Rectum (tissue), 1 donor: ENCODE measurements around a stretch of chr12.

DNA sequence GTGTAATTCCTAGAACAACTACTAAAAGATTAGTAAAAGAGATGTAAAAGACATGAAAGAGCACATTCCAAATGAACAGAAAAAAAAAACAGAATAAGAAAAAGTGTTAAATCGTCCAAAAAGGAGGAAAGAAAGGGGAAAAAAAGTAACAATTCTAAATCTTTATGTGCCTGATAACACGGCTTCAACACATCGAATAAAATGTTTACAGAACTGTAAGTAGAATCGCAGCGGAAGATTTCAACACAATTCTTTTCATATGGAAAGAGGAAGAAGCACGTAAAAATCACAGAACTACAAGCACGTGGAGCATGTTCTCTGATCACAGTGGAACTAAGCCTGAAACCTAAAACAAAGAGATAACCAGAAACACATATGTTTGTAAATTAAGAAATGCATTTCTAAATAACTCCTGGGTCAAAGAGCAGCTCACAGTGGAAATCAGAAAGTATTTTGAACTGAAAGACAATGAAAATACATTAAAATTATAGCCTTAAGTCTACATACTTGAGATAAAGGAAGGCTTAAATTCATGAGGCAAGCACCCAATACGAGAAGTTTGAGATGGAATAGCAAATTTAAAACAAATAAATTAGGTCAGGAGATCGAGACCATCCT lies 8.7 kb downstream of the CLEC7A start:
- PRO-cap, result bidirectional peak, plus-strand start at position 325 of the sequence, minus-strand start at position 194 of the sequence

GRCh38 chr12:10166636-10167410 lies 5.1 kb downstream of the OLR1 start:
- PRO-cap, result no peak

GRCh38 chr12:10168979-10169595 lies 2.8 kb downstream of the OLR1 start:
- PRO-cap, result no peak

DNA sequence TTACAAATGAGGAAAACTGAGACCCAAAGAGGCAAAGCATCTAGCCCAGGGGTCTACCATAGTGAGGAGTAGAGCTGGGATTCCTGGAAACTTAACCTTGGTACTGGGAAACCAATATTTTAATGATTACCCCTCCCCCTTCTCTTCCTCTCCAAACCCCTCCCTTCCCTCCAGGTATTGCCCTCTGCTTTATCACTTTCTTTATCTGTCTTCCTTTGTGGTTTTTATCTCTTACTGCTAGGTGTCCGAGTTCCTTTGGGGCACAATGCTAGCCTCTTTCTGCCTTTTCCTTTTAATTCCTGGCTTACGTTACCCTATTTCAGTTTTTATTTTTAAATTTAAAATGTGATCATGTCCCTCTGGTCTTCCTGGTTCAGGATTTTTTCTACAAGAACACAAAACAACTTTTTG lies 2.8 kb downstream of the GABARAPL1 start:
- PRO-cap, result no peak

DNA sequence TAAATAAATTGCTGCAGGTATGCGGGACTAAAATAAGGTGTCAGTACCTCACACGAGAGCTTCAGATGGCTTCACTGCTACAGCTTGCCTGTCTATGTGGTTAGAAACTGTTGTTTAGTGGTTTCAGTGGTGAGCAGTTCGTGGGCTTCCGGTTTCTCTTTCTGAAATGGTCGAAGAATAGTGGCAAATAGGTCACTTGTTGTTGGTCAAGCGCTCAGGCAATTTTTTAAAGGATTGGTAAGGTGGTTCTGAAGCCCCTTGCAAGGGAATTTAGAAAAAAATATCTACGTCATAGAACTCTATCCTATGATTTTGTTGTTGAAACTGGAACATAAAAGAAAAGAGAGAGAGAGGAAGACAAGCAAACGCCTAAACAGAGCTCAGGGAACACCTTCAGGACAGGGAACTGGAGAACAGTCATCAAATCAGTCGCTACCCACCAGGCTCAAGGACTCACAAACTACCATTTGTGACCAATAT lies 31.3 kb downstream of the GABARAPL1 start:
- PRO-cap, result no peak

DNA sequence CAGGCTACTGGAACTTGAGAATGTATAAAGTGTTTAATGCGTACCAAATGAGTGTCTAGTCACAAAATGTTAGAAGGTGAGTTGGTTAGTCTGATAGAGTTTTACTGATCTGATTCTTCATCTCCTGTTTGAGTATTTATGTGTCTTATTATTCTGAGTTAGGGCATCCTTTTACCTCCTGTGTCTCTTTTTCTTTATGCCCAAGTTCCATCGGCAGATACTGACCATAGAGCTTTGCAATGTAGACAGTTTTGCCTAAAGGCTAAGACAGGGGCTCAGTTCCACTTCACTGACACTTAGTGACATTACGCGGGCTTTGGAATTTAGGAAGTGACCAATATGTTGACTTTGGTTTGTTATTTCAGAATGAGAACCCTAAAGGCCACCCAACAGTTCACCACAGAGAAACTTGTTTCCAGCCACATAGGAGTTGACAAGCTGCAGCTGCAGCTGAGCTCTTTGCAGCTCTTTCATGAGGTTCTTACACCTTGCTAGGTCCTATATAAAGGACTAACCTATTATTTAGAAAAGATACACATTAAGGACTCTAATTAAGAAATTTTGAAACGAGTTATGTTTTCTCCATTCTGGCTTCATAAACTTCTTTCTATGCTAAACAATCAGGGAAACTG lies 18.7 kb upstream of the KLRD1 start:
- PRO-cap, result no peak

- PRO-cap, result no peak
Measured at GRCh38 chr12:10369829-10370326, 20.0 kb downstream of the KLRK1 start.

GRCh38 chr12:10554583-10555547 lies 49.2 kb downstream of the EIF2S3B start:
- PRO-cap, result no peak

DNA sequence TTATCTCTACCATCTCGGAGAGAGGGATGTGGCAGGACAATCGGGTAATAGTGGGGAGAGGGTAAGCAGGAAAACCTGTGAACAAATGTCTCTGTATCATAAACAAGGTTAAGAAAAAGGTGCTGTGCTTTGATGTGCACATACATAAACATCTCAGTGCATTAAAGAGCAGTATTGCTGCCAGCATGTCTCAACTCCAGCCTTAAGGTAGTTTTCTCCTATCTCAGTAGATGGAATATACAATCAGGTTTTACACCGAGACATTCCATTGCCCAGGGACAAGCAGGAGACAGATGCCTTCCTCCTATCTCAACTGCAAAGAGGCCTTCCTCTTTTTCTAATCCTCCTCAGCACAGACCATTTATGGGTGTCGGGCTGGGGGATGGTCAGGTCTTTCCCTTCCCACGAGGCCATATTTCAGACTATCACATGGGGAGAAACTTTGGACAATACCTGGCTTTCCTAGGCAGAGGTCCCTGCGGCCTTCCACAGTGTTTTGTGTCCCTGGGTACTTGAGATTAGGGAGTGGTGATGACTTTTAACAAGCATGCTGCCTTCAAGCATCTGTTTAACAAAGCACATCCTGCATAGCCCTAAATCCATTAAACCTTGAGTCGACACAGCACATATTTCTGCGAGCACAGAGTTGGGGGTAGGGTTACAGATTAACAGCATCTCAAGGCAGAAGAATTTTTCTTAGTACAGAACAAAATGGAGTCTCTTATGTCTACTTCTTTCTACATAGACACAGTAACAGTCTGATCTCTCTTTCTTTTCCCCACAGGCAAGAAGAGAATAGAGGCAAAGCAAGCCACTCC lies 41.7 kb downstream of the MAGOHB start:
- PRO-cap, result no peak

DNA sequence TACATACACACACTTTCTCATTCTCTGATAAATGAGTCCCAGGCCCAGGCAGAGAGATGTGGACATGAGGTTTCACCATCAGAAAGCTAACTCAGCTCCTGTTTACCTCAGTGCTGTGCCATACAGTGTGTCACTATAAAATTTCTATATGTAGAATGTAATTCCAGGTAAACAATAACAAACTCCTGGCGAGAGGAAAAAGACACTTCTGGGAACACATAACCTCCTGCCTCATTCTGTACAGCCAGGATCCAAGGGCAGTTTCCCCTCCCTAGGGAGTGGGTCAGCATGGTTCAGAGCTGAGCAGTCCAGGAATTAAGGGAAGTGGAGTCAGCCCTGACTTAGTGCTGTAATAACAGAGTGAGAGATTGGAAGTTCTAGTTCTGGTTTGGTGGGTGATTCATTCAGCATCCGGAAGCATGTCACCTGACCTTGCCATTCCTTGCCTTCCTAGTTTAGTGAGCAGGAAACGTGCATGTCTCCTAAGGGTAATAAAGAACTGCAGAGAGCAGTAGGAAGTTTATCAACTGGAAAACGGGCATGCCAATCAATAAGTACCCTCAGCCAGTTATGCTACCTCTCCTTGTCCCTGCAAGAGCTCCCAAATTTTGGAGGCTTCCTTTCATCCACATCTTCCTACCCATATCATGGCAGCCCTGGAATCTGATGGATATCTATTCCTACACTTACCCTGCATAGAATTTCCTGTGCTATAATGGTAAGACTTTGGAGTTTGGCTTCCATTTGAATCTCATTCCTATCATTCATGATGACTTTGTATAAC lies 28.3 kb upstream of the MAGOHB start:
- PRO-cap, result no peak

DNA sequence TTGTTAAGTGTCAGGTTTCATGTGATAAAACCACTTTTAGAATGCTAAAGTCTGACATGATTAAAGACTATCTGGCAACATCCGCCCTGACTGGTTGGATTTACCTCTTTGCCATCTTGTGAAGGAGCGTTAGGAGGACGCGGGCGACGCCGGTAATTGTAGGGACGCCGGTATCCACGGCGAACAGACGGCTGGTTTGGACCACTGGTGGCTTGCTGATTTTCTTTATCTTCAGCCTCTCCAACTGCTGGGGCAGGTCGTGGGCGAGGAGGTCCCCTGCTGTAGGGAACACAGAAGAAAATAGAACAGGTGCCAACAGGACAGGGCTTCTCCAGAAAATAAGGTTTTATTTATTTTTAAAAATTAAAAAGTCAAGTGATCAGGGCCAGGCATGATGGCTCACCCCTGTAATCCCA lies 21.3 kb downstream of the YBX3 start:
- PRO-cap, result no peak

- PRO-cap, result no peak
Measured at GRCh38 chr12:10924819-10925341, 4.2 kb upstream of the PRH2 start.

GRCh38 chr12:11144948-11145590 lies 10.6 kb upstream of the TAS2R30 start:
- PRO-cap, result no peak

GRCh38 chr12:11168387-11169061 lies 2.5 kb upstream of the SMIM10L1 start:
- PRO-cap, result no peak

DNA sequence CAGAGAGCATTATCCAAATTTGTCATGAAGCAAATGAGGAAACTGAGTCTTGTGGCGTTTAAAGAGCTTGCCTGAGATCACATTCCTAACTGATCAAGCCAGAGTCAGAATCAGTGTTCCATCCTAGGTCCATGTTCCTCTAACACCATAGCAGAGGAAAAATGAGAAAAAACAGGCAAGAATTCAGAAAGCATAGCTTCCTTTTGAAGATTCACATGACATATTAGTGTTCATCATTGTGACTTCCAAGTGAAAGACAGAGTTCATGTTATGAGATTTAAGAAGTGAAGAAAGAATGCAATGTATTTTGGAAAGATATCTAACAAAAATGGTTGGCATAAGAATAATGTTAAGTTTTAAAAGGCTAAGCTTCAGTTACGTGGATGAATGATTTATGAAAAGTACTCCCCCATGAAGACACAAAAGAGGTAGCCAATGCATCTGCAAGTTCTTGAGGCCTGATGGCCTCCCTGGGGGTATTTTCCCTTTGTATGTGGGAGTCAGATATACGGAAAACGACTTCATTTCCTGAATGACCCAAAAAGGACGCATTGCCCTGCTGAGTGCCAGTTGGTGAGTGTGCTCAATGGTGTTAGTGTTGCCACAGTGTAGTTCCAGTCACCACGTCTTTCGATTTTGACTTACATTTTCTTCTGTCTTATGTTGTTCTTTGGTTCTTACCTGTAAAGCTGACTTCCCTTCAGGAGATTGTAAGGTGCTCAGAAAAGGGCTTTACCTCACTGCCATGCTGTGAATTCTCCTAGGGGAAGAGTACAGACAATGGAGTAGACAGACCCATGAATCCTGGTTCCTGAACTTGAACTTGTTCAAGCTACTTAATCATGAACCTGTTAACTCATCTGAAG lies 7.9 kb downstream of the ETV6 start:
- PRO-cap, result no peak

DNA sequence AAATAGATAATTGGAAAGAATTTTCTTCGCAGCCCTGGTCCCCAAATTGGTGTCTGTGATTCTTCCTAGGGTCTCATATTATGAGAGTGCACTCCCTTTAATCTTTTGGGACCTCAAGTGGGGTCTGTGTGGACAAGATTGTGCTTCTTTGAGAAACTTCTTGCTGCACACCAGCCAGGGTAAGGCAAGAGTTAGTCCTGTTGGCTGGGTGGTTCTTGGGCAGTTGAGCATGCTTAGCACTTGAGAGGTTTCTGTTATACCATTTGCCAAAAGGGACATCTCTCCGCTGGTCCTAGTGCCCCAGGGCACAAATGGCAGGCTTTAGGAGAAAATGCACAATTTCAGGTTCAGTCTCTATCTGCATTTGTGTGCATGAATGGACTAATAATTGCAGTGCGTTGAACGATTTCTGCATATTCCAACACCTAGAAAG lies 13.3 kb downstream of the ETV6 start:
- PRO-cap, result no peak

DNA sequence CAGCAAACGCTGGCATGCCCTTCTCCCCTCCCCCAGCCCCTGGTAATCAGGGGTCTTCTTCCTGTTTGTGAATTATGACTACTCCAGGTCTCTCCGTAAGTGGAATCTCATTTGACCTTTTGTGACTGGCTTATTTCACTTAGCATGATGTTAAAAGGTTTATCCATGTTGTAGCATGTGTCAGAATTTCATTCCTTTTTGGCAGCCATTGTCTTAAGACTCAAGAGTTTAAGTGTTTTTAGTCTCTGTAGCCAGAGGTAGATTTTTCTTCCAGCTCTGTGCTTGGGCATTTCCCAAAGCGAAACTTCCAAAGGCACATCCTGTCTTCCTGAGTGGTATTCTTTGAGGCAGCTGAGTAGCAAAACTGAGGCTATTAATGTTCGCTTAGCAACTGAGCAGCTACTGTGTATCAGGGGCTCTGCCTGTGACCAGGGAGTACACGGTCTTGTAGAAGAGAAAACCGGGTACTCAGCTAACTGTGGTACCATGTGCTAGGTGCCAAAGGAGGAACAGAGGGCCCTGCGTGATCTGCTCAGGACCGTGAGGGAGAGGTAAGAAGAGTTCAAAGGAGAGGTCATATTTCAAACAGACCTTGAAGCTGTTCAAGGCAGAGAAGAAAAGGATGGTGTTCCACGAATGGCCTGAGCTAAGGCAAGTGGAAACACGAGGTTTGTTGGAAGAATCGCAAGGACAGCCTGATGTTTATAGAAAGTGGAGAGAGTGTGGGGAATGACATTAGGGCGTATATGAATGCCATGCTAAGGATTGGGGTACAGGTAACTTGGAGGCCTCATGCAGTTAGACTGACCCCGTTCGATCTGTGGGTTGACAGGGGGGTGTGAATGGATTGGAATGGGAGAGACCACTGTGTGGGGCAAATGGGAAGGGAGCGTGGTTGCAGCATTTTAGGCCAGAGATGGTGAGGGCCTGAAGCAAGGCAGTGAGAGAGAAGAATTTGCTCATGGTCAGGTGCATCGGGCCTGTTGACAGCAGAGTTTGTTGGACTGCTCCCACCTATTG lies 52.1 kb downstream of the ETV6 start:
- PRO-cap, result no peak

DNA sequence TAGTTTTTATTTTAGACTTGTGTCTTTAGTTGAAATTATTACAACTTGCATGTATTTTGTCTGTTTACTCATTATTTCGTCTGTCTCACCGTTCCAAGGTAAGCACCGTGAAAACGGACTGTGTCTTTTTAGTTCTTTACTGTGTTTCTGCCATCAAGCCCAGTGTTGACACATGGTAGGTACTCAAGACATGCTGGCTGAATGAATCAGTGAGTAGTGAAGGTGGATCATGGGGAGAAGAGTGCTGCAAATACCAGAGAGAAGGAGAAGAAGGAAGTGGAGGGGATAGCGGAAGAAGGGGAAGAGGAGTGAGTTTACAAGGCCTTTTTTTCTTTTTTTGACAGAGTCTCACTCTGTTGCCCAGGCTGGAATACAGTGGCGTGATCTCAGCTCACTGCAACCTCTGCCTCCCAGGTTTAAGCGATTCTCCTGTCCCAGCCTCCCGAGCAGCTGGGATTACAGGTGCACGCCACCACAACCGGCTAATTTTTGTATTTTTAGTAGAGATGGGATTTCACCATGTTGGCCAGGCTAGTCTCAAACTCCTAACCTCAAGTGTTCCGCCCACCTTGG lies 54.6 kb downstream of the ETV6 start:
- PRO-cap, result no peak

DNA sequence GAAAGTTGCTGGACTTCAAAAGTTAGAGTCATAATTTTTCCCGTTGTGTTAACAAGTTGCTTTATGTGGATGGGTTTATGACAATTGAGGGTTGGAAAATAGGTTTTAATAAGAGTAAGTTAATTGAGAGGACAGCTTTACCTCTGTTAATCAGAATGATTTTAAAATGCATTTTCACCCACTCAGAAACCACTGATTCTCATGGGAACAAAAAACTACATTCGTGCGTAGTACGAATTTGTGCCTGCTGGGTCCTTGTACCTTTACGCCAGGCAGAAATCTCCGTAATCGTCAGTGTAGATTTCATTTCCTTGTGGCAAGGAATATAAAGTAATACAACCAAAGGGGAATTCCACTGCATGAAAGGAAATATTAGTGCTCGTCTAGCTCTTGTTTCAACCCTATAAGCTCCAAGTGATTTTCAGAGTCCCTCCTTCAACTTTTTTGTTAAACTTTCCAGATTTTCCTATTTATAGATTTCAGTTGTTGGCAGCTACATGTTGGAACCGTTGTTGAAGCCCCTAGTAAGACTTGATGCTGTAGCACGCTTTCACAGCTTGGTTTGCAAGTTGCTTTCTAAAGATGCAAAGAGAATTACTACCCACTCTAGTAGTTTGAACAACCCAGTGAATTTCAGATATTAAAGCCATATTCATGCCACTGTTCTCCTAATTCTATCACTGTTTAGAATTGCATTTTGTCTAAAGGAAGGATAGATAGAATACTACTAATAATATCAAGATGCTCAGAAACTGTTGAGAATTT lies 90.6 kb downstream of the ETV6 start:
- PRO-cap, result no peak

DNA sequence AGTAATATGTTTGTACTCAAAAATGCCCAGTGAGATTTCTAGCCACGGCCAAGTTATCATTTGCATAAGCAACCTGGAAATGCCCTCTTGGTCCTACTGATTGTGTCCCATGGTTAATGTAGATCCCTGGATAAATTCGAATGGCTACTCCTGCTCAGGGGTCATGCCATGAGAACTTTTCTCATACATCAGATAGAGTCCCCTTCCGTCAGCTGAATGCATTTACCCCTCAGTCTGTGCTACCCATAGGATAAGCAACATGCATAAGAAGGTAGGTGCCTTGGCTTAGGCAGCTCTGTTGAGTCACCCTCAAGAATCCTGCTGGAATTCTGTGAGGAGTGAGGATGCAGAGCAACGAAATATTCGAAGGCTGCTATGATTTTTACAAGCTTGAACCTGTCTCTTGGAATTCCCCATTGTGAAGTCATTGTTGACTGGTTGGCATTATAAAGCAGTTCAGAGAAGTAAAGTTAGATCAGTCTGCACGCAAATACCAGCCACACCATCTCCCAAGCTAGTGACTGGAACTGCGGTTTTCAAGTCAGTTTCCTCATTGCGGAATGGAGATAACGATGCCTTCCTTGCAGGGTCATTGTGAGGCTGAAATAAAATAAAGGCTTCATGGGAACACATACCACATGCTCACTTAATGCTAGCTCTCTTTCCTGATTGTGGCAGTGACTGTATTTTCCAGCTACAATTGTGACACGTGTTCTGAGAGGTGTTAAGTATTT lies 96.5 kb downstream of the ETV6 start:
- PRO-cap, result no peak